ENCODE results near the genes SPDYE15, SPDYE5 and SPDYE16.

- RAMPAGE, total RNA = no peak
Observed at GRCh38 chr7:75335056-75335578, at the start of gene SPDYE15. Gene SPDYE15 (plus strand): TSS chr7:75335343.

DNA sequence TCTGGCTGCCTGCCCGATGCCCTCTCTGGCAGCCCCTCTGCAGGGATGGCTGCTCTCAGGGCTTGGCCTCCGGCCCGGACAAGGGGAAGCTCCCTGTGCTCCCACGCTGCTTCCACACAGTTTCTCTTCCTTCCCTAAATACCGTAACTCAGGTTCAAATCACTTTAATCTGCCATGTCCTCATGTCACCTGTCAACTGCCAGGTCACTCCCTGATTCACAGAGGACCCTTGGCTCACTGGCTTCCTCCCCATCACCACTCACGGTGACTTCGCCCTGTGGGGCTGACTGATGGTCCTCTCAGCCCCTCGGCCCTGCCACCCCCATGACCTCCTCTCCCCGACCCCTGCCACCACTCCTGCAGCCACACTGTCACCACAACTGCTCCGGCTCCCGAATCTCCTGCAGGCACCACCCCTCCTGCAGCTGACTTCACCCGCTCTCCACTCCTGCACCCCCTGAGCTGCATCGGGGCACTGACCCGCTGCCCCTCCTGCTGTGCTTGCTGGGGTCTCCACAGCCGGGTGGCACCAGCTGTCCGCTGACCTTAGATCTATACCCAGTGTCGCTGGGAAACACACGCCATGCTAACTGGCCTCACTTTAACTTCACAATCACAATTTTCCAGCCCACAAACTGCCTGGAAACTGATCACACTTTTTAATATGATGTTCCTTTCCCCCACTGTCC lies 24.6 kb downstream of the TRIM73 start:
- RAMPAGE, total RNA = no peak

DNA sequence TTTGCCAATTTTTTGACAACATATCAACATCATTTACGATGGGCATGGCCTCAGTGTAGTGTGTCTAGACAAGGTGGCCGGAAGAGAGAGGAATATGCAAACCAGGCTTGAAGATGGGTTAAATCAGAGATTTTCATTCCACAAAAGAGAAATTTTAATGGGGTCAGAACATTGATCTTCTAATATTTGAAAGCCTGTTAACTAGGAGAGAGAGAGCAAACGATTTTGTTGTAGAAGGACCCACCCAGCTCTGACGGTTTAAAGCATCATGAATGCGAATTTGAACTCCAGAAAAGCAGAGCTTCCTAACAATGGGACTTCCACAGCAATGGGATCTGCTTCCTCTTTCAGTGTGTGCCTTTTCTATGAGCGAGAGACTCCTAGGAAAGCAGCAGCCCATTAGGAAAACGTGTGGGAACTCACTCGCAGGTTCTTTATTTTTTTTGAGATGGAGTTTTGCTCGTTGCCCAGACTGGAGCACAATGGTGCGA lies at the start of gene SPDYE5:
Gene SPDYE5, plus strand, starts transcription at position 308 of the 491 bp plus-strand sequence.
- RAMPAGE, total RNA = no peak

DNA sequence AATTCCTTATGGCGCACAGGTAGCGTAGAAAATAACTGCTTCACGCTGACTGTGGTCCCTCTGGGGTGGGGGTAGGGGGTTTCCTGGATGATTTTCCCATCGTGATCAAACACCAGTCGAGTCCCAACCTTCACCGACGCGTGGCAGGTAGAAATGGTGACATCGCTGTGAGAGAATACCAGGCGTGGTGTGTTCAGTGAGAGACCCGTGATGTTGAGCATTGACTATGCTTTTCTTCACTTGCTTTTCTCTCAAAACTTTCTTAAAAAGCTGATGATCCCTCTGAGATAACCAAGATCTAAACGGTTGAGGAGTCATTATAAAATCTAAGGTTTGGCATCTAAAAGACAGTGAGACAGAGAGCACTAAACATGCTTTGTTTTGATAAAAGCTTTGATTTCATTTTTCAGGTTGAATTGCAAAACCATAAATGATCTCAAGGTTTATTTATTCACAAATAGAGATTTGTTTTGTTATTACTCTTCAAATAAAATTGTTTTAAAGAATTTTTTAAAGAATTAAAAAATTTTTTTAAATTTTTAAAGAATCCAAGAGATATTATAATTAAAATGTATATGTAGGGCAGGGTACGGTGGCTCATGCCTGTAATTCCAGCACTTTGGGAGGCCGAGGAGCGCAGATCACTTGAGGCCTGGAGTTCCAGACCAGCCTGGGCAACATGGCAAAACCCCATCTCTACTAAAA lies 19.0 kb downstream of the SPDYE5 start:
- RAMPAGE, total RNA = no peak

DNA sequence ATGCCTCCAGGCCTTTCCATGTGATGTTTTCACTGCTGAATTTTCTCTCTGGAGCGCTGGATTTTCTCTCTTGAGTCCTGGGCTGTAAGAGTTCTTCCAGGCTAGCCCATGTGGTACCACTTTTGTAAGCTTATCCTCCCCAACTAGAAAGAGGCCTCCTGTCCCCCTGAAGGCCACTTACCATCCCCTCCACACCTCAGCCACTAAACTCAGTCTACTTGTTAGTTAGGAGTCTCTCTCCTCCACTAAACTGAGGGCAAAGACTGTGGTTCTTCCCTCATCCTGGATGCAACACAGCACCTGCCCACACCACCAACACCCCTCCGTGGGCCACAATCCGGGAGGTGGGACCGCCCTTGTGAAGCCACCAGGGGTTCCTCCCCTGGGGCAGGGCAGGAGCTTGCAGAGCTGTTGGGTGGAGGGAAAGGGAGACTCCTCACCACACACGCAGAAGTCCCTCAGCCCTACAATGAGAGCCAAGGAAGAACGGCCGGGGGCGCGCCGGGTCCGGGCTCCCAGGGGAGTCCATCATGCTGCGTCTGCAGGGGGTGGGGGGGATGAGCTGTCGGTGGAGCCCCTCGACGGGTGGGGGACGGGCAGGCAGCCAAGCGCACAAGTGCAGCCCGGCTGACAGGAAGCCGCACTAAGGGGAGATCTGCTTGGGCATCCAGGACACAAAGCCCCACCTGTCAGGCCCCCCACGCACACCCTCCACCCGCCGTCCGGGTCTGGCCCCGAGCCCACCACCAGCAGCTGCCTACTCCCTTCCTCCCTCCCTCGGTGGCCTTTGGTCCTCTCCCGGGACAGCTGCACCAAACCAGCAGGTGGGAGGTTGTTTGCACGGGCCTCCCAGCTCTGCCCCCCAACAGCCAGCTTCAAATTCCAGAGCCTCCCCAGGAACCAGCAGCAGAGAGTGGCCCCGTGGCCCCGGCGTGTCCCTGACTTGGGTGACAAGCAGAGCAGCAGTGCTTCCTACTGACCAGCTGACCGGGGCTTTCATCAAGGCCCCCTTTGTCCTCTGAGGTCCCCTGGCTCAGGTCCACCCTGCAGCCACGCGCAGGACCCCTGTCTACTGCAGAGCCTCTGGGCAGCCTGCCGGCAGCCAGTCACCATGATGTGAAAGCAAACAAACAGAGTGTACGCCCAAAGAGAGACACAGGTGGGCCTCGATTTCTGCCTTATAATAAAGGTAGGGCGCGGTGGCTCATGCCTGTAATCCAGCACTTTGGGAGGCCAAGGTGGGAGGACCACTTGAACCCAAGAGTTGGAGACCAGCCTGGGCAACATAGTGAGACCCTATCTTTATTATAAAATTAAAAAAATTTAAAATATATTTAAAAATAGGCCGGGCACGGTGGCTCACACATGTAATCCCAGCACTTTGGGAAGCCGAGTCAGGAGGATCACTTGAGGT lies 50.4 kb downstream of the HIP1 start:
- RAMPAGE, total RNA = no peak

- RAMPAGE, total RNA = no peak
Observed at GRCh38 chr7:75695103-75695302, 43.7 kb downstream of the HIP1 start.

GRCh38 chr7:75739084-75740182 lies 692 bp upstream of the HIP1 start:
- RAMPAGE, total RNA = no peak

DNA sequence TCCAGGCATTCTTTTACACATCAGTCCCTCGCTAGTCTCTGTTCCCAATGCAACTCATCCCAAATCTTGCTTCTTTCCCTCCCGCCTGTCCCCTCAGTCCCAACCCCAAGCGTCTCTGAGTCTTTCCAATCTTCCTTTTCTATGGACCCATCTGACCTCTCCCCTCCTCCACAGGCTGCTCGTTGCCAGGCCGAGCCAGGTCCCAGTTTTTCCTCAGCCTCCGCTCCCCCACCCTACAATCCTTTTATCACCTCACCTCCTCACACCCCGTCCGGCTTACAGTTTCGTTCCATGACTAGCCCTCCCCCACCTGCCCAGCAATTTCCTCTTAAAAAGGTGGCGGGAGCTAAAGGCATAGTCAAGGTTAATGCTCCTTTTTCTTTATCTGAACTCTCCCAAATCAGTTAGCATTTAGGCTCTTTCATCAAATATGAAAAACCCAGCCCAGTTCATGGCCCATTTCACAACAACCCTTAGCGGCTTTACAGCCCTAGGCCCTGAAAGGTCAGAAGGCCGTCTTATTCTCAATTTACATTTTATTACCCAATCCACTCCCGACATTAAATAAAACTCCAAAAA lies 8.7 kb upstream of the CCL26 start:
- RAMPAGE, total RNA = no peak

DNA sequence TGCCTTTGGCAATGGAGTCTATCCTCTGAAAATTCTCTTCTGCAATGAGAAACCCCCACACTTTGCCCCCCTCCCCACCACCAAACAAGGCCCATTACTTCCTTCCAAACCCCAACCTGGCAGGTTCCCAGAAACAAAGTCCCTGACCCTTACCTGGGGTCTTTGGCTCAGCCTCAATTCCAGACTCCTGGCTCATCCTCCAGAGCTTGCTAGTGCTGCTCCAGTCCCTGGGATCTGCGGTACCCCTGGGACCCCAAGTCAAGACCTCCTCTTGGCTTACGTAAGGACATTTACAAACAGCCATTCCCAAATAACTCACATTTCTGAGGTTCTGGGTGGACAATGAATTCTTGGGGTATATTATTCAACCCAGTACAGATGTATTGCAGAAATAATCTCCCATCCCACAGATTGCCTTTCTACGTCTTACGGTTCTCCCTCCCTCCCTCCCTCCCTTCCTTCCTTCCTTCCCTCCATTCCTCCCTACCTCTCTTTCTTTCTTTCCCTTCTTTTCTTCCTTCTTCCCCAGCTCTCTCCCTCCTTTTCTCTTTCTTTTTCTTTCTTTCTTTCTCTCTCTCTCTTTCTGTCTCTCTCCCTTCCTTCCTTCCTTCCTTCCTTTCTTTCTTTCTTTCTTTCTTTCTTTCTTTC lies 17.7 kb upstream of the CCL26 start:
- RAMPAGE, total RNA = no peak

DNA sequence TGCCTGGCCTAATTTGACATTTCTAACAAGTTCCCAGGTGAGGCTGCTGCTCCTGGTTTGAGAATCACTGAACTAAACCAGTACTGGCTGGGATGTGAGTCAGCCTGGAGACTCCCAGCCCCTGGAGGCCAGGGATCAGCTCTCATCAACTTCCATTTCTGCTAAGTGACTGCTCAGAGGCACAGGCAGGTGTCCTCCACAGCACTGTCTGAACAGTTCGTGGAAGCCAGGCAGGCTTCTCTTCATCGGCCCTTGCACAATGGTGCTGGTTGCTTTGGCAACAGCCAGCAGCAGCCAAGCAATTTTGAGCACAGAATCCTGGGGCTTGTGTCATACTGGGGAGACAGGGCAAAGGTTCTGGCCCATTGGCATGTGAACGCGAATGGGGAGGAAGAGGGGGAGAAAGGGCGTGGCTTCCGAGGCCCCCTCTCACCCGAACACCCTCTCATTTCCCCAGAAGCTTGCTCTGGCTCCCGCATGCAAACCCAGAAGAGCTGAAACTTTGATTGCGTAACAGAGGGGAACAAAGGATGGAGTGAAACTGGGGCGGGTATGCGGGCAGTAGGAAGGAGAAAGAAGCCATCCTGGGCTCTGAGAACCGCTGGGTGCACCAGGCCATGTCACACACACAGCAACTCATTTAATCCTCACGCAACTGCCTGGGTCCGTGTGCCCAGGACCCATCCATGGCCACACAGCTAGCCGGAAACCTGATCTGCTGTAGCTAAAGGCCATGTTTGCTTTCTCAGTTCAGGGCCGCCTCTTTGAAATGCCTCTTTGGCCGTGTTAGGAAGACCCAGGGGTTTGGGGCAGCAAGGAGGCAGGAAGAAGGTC lies 8.9 kb upstream of the POR start:
- RAMPAGE, total RNA = no peak

- RAMPAGE, total RNA = no peak
Observed at GRCh38 chr7:75946317-75947005, 31.5 kb downstream of the POR start.

GRCh38 chr7:75962672-75963773 lies 31.4 kb downstream of the TMEM120A start:
- RAMPAGE, total RNA = no peak

GRCh38 chr7:76108303-76108878 lies 60.5 kb downstream of the MDH2 start:
- RAMPAGE, total RNA = no peak

DNA sequence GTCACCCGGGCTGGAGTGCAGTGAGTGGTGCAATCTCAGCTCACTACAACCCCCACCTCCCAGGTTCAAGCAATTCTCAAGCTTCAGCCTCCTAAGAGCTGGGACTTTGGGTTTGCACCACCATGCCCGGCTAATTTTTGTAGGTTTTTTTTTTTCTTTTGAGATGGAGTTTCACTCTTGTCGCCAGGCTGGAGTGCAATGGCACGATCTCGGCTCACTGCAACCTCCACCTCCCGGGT lies 10.1 kb upstream of the HSPB1 start:
- RAMPAGE, total RNA = no peak

GRCh38 chr7:76303890-76304624 lies 1.6 kb downstream of the HSPB1 start:
- RAMPAGE, total RNA = no peak

DNA sequence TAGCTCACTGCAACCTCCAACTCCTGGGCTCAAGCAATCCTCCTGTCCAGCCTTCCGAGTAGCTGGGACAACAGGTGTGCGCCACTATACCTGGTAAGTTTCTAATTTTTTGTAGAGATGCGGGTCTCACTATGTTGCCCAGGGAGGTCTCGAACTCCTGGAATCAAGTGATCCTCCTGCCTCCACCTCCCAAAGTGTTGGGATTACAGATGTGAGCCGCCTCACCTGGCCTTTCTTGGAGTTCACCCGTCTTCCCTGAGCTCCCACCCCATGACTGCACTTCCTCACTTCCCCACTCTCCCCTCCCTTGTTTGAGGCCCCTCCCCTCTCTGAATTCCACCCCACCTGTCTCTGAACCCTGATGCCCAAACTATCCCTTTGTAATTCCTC lies 11.3 kb downstream of the HSPB1 start:
- RAMPAGE, total RNA = no peak

- RAMPAGE, total RNA = no peak
Observed at GRCh38 chr7:76333527-76334123, 25.2 kb downstream of the YWHAG start.

- RAMPAGE, total RNA = no peak
Observed at GRCh38 chr7:76512542-76512813, 2.1 kb downstream of the UPK3B start.

DNA sequence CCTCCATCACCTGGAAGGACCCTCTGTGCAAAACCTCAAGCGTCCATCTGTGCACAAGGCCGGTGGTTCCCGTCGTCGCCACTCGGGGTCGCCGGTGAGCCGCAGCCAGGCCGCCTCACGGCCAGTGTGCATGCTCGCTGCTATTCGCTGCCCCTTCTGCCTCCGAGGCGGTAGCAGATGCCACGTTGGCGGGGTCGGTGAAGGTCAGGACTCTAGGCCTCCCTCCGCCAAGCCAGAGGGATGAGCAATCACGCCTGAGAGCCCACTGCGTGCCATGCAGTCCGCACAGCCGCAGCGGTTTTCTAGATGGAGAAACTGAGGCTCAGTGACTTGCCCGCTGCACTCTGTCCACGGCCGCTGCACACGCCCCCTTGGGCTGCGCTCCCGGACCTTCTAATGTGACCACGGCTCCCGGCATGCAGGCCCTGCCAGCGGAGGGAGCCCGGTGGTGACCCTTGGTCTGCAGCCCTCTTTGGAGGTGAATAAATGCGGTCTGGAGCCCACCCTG lies 5.7 kb downstream of the UPK3B start:
- RAMPAGE, total RNA = no peak

- RAMPAGE, total RNA = no peak
Observed at GRCh38 chr7:76543245-76543547, at the start of gene SPDYE16. Gene SPDYE16 (minus strand): TSS chr7:76543297.